Pericardium fibroblast (primary cell): Measurements from ENCODE around the genes GAGE12D and GSPT2.

- RAMPAGE, long total RNA: no peak
Measured at GRCh38 chrX:49163551-49164522, 1.3 kb downstream of the MAGIX start.

GRCh38 chrX:49176876-49177951 is 5.5 kb downstream of the PLP2 start:
- RAMPAGE, long total RNA: no peak

GRCh38 chrX:49184003-49184945 is 1.9 kb downstream of the PRICKLE3 start:
- RAMPAGE, long total RNA: no peak

DNA sequence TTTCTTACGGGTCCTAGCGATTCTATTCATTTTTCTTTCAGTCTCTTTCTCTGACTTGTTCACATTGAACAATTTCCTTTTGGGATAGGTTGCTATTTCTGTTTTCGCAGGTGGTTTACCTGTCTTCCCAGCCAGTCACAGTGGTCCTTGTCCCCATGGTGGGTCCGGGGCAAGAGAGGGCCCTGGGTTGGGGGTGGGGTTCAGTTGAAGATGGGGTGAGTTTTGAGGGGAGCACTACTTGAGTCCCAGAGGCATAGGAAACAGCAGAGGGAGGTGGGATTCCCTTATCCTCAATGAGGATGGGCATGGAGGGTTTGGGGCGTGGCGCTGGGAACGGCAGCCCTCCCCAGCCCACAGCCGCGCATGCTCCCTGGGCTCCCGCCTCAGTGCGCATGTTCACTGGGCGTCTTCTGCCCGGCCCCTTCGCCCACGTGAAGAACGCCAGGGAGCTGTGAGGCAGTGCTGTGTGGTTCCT is at the start of gene GAGE12D:
Gene GAGE12D (plus strand): TSS at position 406 of the 475 bp plus-strand sequence.
- RAMPAGE, long total RNA: no peak

- RAMPAGE, long total RNA: no peak
Measured at GRCh38 chrX:49793550-49794045, 35.5 kb upstream of the PAGE4 start.

GRCh38 chrX:50595023-50595449 is 124.4 kb upstream of the DGKK start:
- RAMPAGE, long total RNA: no peak

DNA sequence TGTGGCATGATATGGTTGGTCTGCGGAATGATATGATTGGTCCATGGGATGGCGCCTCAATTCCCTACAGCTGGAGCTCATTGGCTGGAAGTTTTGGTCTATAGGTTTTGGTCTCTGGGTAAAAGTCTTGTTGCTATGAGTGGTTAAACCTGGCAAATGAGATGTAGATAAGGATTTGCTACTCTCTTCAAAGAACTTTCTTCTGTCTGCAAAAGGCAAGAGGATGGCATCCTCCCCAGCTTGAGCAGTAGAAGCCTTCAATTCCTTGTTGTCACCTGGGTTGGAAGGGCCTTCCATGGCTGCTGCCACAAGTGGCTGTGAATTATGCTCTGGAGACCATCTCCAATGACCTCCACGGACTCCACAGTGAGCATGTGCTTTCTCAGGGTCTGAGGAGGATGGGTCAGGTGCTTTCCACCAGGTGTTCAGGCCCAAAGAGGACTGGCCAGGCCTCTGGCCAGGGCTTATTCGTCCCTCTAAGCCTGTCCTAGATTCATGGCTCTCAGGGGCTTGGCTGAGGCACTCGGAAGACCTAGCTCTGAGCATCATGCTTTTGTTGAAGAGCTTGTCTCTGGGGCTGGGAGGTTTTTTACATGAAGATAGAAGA is 163.0 kb upstream of the DGKK start:
- RAMPAGE, long total RNA: no peak

DNA sequence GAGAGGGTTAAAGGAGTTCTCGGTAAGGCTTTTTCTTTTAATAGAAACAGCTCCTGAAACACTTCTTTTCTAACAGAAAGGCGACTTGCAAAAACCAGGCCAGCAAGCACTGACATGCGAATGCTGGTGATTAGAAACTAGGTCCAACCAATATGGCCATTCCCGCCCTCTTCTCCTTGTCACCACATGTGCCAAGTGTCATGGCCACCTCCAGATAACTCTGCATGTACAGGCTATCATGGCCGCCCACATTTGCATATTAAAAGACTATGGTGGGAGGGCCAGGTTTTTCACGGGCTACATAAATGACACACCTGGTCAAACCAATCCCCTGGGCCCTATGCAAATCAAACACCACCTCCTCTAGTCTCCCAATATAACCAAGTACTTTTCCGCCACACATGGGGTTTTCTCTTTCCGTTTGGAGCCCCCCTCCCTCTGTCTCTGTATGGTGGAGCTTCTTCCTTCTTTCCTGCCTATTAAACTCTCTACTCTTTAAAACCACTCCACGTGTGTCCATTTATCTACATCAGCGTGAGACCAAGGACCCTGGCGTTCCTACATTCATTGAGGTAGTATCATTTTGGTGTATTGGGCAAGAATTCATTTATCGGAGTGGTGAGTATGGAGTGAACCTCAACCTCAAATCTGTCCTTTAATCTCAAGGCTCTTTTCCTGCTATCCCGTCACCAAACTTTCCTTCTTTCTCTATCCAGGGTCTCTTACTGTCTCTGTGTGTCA is 40.0 kb downstream of the NUDT11 start:
- RAMPAGE, long total RNA: no peak

GRCh38 chrX:51743010-51744108 is at the start of gene GSPT2:
Gene GSPT2 (plus strand): TSS chrX:51743442.
- RAMPAGE, long total RNA: no peak

GRCh38 chrX:51868287-51869013 is 25.0 kb upstream of the MAGED1 start:
- RAMPAGE, long total RNA: no peak

- RAMPAGE, long total RNA: no peak
Measured at GRCh38 chrX:53093072-53093529, 841 bp upstream of the KANTR start.

- RAMPAGE, long total RNA: no peak
Measured at GRCh38 chrX:53233491-53234042, 8.6 kb upstream of the KDM5C start.

DNA sequence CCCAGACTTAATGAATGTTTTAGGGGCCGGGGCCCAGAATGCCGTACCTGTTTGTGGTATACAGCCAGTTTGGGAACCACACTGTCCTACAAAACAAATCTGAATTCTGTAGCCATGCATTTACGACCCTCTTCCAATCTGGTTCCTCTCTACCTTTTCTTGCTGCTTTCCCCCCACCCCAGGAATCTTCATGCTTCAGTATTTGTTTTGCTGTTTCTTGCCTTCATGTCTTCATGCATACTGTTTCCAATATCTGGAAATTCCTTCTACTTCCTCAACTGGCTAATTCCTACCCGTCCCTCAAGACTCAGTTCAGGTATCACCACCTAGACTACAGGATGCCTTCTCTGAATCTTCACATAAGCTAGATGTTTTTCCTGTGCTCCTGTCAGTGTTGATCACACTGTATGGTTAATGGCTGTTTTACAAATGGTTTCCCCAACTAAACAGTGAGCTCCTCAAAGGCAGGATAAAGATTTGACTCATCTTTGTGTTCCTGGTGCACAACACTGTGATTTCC is 46.0 kb downstream of the SMC1A start:
- RAMPAGE, long total RNA: no peak

- RAMPAGE, long total RNA: no peak
Measured at GRCh38 chrX:53563667-53564117, 122.8 kb downstream of the HUWE1 start.

GRCh38 chrX:53564495-53564821 is 122.1 kb downstream of the HUWE1 start:
- RAMPAGE, long total RNA: no peak

DNA sequence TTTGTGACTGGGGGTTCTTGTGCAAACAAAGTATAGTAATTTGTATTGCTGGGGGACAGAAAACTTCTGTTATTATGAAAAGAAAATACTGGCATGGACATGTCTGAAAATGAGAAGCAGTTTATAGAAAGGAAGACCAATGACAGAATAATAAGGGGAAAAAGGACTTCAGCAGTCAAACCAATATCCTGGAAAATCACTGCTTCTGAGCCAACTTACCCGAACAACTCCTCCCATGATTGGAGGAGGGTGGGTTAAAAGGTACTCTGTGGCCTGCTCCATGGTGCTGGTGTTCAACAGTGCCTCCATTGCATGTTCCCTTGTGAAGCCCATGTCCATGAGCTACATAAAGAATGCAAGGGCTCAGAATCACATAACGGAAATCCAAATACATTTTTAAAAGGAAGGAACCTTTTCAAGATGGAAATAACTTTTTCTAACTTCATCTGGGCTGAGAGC is 95.7 kb downstream of the HUWE1 start:
- RAMPAGE, long total RNA: no peak

GRCh38 chrX:53831936-53832320 is 145.4 kb upstream of the HUWE1 start:
- RAMPAGE, long total RNA: no peak

DNA sequence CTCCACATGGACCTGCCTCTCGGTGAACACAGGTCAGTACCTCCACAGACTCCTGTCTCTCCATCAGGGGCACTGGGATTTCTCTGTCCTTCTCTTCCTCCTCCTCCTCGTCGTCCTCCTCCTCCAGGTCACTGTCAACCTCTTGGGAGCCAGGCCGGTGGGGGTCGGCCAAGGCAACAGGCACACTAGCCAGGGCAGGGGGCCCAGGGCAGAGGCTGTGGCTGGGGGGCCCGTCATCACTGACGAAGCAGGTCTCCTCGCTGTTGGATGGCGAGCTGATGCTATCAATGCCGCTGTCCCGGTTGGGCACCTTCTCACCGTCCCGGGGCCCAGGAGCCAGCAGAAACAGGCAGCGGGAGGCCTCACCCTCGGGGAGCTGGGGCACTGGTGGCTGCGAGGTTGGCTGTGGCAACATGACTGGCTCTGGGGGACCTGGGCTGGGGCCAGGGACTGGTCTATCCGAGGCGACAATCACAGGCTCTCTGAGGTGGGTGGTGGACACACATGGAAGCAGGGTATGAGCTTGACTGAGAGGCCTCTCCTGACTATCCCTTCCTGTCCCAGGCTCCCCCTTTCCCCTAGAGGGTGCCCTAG is 26.0 kb downstream of the FGD1 start:
- RAMPAGE, long total RNA: no peak

DNA sequence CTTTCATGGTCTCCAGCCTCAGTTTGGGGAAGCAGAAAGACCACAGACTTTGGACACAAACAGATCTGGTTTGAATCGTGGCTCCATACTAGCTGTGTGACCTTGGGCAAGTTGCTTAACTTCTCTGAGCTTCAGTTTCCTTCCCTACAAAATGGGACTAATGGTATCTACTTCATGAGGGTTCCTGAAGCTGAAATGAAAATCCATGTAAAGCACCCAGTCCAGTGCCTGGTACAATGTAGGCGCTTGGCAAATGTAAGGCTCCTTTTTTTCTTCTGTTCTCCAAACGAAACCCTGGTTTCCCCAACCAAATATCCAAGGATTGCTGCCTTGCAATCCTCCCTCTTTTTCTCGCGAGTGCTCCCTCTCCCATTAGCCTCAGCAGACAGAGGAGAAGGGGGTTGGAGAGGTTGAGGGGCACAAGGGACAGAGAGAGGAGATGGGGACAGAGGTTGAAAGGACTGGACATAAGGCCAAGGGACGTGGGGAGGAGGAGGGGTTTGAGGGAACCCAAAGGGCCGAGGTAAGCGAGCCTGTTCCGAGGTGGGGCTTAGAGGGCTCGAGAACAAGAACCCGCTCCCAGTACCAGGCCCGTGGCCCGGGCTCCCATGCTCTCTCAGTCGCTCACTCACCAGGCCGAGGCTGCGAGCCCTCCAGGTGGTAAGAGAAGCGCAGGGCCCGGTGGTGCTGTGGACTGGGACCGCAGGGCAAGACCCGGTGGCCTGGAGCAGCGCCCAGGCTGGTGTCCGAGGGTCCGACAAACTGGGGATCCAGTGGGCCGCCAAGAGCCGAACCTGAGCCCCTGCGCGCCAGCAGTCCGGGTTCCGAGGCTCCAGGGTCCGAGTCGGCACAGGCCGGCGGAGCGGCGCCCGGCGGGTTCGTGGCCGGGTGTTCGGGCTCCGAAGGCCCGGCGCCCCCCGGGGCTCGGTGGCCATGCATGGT is 1.3 kb downstream of the FGD1 start:
- RAMPAGE, long total RNA: no peak

GRCh38 chrX:55726317-55727060 is 8.9 kb downstream of the RRAGB start:
- RAMPAGE, long total RNA: no peak